AG04450 (cell line): ENCODE measurements around a stretch of chr11.

- CAGE, long polyA plus RNA = no peak
- RRBS = no CpG with 5 or more reads among the region's 13 CpGs
Measured at GRCh38 chr11:61694989-61695850, 15.0 kb downstream of the DAGLA start.

DNA sequence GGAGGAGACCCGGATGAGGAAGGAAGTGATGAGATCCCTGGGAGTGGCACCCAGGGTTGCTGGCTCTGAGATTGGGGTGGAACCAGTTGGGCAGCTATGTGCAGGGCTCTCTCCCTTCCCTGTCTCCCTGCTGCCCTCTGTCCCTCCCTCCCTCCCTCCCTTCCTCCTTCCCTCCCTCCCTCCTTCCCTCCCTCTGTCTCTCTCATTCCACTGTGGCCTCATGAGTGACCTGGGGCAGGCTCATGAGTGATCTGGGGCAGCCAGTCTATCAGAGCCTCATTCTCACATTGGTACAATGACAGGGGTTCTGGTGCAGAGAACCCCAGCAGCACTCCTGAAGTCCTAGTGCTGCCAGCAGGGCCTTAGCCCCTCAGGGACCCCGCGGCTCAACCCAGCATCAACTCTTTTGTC lies 9.8 kb upstream of the MYRF start:
- CAGE, long polyA plus RNA = no peak
- RRBS = no CpG with 5 or more reads among the region's 3 CpGs

GRCh38 chr11:61757401-61757985 lies 5.1 kb downstream of the MYRF start:
- CAGE, long polyA plus RNA = no peak
- RRBS = no CpG with 5 or more reads among the region's 10 CpGs

DNA sequence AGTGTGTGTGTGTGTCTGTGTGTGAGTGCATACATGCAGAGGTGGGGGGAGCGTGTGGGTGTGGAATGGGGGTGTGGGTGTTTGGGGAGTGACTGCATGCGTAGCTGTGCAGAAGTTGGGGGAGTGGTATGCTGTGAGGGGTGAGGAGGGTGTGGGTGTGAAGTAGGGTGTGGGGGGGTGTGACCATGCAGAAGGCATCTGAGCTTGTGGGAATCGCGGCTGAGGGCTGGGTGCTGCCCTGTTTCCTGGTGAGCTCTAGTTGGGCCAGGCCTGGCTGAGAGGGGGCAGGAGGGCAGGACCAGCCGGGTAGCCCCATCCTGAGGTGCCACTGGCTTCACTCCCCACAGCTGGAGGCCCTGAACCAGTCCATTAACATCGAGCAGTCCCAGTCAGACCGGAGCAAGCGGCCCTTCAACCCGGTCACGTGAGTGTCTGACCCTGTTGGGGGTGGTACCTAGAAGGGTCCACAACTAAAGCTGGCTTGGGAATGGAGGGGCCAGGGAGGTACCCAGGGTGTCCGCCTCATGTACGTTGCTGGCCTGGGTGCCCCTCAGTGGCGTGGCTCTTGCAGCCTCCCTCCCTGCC lies 16.6 kb downstream of the TMEM258 start:
- CAGE, long polyA plus RNA = no peak
- RRBS = 68% methylated on average over 3 of the region's 13 CpGs

GRCh38 chr11:61782651-61783455 lies 9.5 kb downstream of the TMEM258 start:
- CAGE, long polyA plus RNA = no peak
- RRBS = no CpG with 5 or more reads among the region's 15 CpGs

GRCh38 chr11:61793206-61793984 lies 684 bp downstream of the FEN1 start:
- CAGE, long polyA plus RNA = no peak
- RRBS = no CpG with 5 or more reads among the region's 21 CpGs

DNA sequence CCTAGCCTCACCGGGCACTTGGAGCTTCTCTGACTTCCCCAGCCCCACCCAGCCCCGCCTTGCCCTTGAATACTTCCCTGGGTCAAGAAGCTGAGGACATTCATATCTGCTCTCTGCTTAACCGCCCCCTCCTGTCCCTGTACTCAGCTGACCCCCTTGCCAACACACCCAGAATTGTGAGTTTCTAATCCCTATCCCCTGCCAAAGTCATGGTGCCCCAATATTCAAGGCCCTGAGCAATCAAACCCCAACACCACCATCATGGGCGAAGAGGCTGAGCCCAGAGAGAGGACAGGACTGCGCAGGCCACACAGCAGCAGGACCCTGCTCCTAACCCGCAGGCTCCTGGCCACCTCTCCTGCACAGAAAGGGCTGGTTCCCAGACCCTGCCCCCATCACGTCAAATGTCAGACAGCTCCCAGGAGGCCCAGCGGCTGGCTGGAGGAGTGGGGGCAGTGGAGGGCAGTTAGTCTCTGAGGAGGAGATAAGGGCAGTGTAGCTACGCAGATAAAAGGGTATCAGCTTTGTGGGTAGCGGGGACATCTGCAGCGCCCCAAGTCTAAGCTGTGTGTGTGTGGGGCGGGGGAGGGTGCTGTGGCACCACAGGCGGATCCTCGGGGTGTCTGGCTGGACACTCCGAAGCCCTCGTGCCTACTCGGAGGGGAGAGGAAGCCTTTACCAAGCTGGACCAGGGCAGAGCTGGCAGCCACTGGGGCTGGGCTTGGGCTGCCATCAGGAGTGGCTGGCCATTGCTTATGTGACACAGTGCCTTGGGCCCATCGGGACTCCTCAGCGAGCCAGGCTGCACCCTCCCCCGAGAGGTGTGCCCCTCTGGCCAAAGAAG lies 21.6 kb downstream of the FADS3 start:
- CAGE, long polyA plus RNA = no peak
- RRBS = no CpG with 5 or more reads among the region's 20 CpGs

DNA sequence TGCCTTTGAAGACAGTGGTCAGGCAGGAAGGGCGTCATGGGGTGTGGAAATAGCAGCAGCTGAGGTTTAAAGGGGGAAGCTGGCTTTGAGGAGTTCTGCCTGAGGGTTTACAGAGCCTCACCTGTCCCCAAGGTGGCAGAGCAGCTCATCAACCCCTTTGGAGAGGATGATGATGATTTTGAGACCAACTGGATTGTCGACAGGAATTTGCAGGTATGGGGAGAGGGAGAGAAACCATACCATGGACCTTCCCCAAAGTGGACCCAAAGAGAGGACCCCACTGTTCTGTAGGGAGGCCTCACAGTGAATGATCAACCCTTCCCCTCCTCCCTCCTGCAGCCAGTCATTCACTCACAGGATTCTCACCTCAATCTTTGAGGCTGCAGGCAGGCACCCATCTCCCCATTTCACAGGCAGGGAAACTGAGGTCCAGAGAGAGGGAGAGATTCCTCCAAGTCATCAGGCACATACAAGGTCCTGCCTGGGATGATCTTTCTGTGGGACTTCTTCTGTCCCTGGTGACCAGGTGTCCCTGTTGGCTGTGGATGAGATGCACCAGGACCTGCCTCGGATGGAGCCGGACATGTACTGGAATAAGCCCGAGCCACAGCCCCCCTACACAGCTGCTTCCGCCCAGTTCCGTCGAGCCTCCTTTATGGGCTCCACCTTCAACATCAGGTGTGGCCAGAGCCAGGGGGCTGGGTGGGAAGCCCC lies 7.9 kb downstream of the FTH1 start:
- CAGE, long polyA plus RNA = no peak
- RRBS = no CpG with 5 or more reads among the region's 8 CpGs

GRCh38 chr11:61964617-61965701 lies 2.5 kb downstream of the FTH1 start:
- CAGE, long polyA plus RNA = no peak
- RRBS = no CpG with 5 or more reads among the region's 16 CpGs

- CAGE, long polyA plus RNA = no peak
- RRBS = no CpG with 5 or more reads among the region's 23 CpGs
Measured at GRCh38 chr11:61968598-61969405, 1.4 kb upstream of the FTH1 start.

- CAGE, long polyA plus RNA = no peak
- RRBS = no CpG with 5 or more reads among the region's 2 CpGs
Measured at GRCh38 chr11:61969909-61970512, 2.6 kb upstream of the FTH1 start.

GRCh38 chr11:61978632-61979195 lies 11.3 kb upstream of the FTH1 start:
- CAGE, long polyA plus RNA = no peak
- RRBS = no CpG with 5 or more reads among the region's 7 CpGs

GRCh38 chr11:61980656-61981013 lies 13.2 kb upstream of the FTH1 start:
- CAGE, long polyA plus RNA = no peak
- RRBS = no CpG with 5 or more reads among the region's 8 CpGs

DNA sequence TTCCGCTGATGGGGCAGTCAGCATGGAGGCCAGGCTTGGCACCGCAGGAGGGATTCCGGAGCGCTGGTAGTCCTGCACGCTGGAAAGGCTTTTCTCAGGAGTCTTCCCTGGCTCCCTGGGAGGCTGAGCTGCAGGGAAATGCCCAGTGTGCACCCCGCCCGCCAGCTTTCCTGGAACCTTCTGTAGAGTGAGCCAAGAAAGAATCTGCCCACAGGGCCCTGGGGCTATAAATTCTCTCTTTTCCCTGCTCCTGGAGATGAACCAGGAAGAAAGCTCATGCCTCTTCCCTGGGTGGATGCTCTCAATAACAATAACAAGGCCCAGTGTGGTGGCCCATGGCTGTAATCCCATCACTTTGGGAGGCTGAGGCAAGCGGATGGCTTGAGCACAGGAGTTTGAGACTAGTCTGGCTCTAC lies 46.2 kb upstream of the FTH1 start:
- CAGE, long polyA plus RNA = no peak
- RRBS = no CpG with 5 or more reads among the region's 8 CpGs

GRCh38 chr11:62153713-62154186 lies 29.9 kb downstream of the INCENP start:
- CAGE, long polyA plus RNA = no peak
- RRBS = no CpG with 5 or more reads among the region's 4 CpGs

DNA sequence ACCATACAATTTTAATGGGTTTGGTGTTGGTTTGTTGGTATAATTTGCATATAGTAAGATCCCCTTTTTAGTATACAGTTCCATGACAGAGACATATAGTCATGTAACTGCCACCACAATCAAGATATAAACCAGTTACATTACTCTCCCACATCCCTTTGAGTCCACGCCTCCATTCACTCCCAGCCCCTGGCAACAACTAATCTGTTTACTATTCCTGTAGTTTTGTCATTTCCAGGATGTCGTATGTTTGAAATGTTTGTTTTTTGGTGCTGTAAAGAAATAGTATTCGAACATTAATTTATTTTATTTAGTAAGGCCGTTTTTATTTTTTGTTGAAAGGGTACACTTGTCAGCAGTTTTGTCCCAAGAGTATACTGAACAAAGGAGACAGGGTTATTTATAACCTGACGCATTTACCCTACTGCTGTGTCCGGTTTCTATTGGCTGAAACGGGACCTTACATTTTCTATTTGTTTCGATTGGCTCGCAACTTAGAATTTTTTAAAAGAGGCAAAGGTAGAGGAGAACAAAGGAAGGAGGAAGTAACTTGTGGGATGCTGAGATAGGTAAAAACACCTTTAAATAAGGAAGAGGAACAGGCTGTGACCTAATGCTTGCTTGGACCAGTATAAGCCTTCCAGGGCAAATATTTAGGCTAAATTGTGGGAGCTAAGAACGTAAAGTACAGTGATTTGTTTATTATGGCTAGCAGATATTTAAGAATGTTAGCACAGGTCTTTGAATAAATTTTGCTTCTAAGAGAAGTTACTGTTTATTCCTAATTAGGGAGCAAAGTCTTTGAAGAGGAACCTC lies 4.6 kb downstream of the ASRGL1 start:
- CAGE, long polyA plus RNA = no peak
- RRBS = no CpG with 5 or more reads among the region's 10 CpGs

DNA sequence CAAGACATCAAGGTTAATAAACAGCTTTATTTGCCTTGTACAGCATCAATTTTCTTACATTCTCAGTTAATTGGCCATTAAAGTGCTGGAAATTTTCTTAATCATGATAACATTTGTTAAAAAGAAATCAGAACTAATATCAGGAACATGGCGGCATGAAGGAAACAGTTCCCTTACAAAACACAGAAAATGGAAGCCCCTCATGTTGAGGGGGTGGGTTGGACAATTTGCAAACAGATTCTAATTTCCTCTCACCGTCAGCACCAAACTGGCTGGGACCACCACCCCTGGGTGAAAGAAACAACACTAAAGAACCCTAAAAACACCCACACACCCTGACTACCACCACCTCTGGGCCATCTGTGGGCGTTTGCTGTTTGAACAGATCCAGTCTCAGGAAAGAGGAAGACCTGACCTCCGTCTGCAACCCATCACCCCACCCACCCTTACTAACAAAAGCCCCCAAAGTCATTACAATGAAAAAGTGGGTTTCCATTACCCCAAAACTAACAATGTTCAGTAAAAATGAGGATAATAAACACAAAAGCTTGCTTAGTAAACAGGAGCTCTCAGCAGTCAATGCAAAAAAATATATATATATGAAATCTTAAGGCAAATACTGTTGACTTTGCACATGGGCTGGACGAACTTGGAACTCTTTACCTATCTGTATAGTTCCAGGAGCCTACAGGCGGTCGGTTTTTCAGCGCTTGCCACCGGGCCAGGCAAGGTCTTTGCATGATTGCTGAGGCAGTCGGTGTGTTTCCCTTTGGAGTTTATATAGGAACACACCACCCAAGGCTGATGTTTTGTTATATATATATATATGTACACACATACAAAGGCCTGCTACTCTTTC lies 30.5 kb downstream of the AHNAK start:
- CAGE, long polyA plus RNA = no peak
- RRBS = no CpG with 5 or more reads among the region's 10 CpGs

DNA sequence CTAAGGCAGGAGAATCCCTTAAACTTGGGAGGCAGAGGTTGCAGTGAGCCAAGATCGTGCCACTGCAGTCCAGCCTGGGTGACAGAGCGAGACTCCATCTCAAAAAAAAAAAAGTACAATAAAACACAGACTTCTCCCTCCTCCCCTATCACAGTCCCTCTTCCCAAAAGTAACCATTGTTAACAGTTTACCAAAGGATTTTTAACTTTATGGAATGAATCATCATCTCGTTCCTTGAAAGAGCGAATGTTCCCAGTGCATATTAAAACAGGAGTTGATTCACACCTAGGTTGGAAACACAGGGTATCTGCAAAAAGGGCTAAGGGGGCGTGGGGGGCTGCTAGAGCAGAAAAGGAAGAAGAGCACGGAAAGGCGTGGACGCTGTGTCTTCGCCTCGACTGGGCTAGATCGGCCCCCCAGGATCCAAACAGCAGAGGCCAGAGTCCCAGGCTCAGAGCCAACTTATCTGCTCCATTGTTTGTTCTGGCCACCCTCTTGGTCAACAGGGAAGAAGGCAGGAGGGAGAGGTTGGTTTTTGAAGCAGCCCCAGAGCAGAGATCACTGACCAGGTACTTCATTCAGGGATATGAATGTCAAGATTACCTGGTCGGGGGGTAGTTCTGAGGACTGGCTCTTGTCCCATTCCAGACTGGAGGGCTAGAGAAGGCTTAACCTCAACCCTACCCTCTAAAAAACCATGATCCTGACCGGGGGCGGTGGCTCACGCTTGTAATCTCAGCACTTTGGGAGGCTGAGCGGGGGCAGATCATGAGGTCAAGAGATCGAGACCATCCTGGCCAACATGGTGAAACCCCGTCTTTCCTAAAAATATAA lies 2.2 kb upstream of the AHNAK start:
- CAGE, long polyA plus RNA = no peak
- RRBS = no CpG with 5 or more reads among the region's 18 CpGs

DNA sequence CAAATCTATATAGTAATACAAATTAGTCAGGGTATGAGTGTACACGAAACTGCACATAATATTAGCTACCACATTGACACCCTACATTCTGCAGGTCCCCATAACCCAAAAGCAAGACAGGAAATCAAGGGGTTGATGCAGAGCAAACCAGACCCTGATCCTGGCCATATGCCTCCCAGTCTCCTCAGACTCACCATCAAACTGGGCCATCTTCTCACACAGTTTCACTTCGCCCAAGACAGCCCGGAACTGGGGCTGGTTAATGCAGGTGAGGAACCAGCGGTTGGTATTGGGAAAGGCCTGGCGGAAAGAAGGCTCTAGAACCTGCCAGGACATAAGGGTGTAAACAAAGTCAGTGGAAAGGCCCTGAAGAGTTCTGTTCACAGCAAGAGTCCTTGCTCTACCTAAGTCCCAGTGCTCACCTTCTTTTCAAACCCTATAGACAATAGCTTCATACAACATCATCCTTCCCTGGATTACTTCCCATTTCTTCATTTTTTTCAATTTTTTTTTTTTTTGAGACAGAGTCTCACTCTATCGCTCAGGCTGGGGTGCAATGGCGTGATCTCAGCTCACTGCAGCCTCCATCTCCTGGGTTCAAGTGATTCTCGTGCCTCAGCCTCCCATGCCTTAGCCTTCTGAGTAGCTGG lies 6.4 kb downstream of the EEF1G start:
- CAGE, long polyA plus RNA = no peak
- RRBS = no CpG with 5 or more reads among the region's 8 CpGs

GRCh38 chr11:62575472-62575958 lies 1.8 kb upstream of the EEF1G start:
- CAGE, long polyA plus RNA = no peak
- RRBS = no CpG with 5 or more reads among the region's 7 CpGs